Parietal lobe (tissue), 2 donors: ENCODE data around the genes ANKLE1, PLVAP and PDE4C.

GRCh38 chr19:17271281-17271727, 4.1 kb downstream of the BABAM1 start:
- RAMPAGE, long total RNA = no peak

DNA sequence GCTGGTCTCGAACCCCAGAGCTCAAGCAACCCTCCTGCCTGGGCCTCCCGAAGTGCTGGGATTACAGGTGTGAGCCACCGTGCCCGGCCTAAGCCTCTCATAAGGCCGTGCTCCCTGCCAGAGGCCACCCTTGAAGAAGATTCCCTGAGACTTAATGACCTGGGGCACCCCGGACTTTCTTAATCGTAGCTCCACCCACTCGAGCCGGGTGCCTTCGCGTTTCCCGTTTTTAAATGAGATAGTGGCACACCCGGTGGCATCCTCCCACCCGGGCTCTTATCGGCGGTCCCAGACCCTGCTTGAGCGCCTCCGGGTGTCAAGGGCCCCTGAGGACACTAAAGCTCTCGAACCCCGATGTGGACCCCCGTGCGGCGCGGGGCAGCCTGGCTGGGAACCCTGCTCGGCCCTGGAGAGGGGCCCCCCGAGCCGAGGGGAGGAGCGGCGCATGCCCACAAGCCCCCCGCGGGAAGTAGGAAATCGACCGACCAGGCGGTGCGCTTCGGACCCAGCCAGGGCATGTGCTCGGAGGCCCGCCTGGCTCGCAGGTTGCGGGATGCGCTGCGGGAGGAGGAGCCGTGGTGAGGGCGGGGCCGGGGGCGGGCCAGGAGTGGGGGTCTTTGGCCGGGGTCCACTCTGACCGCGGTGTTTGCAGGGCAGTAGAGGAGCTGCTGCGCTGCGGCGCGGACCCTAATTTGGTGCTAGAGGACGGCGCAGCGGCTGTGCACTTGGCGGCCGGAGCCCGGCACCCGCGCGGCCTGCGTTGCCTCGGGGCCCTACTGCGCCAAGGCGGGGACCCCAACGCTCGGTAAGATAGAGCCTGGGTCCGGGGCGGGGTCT, at the start of gene ANKLE1:
TSS of gene ANKLE1 (plus strand) at position 497 of the 837 bp plus-strand sequence.
- RAMPAGE, long total RNA = no peak

DNA sequence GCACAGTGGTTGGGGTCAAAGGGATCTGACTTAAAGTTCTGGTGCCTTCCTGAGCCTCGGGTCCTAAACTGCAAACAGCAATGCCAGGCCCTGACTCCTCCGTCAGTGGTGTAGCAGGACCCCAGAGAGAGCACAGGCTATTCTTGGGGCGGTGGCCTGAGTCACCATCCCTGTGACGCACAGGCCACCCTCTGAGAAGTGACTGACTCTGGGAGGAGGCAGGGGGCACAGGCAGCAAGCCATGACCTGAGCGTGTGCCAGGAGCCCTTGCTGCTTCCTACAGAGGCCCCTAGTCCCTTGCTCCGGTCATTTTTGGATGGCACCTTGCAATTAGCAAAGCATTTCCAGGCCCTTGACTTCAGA, 18.7 kb downstream of the PLVAP start:
- RAMPAGE, long total RNA = no peak

GRCh38 chr19:17376971-17377887, at the start of gene PLVAP:
Gene PLVAP, minus strand, starts transcription at chr19:17377342.
- RAMPAGE, long total RNA = no peak

DNA sequence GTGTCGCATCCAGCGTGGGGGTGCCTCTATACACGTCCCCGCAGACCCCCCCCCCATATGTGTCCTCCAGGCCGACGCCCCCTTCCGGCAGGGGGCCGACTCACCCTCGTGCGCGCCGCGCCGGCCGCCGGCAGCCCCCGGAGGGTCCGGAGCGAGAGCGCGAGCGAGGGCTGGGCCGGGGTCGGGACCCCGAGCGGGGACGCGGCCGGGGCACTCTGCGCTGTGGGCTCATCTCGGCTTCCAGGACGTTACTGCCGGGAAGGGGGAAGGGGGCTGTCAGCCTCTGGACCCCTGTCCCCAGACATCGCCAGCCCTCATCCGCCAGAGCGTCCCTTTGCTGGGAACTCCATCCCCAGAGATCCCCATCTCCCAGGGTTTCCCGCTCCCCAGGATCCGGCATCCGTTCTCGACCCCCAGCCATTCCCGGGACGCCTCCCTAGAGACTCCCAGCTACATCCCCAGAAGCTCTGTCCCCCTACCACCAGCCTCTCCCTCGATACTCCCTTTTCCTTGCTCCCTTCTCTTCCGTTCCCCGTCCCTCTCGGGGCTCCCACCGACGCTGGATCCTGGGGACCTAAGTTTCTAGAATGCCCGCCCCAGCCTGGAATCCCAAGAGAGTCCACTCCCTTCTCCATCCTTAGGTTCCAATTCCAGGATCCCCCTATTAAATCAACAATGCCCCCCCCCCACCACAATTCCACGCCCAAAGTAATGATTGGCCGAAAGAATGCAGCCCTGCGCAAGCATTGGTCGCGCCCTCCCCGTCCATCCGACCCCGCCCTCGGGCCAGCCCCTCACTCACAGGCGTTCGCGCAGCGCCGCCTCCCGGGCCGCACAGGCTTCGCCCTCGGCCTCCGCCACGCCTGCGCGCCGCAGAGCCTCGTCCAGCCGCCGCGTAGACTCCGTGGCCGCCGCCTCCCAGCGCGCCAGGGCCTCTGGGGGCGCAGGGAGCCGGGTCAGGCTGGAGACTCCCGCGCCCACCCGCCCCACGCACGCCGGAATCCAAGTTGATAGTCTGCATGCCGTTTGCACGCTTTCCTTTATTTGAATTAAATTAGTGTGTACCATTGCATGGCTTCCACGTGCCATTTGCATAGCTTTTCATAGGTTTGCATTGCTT, 3.2 kb downstream of the CCDC194 start:
- RAMPAGE, long total RNA = no peak

DNA sequence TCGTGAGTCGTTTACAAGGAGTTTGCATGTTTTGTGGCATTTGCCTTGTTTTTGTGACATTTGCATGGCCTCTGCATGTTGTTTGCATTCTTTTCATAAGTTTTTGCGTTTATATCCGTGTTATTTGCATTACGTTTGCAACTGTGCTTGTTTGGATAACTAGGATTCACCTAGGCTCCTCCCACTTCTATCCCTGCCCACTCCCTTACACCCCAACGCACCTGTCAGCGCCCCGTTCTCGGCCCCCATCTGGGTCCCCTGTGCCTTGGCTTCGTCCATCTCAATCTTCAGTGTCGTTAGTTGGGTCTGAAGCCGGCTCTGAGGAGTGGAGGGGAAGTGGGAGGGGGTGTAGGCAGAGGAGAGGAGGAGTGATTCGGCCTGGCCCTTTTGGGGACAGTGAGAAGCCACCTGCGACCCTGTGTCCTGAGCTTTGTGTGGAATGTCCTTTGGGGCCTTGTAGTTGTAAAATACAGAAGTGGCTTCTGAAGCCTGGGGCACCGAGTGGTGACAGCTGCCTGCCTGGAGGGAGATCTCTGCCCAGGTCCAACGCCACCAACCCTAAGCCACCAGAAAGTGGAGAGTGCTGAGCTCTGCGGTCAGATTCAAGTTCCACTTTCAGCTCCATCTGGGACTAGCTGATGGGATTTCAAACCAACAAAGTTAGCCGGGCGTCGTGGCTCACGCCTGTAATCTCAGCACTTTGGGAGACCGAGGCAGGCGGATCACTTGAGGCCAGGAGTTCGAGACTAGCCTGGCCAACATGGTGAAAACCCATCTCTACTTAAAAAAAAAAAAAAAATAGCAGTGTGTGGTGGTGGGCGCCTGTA, 2.3 kb downstream of the CCDC194 start:
- RAMPAGE, long total RNA = no peak

DNA sequence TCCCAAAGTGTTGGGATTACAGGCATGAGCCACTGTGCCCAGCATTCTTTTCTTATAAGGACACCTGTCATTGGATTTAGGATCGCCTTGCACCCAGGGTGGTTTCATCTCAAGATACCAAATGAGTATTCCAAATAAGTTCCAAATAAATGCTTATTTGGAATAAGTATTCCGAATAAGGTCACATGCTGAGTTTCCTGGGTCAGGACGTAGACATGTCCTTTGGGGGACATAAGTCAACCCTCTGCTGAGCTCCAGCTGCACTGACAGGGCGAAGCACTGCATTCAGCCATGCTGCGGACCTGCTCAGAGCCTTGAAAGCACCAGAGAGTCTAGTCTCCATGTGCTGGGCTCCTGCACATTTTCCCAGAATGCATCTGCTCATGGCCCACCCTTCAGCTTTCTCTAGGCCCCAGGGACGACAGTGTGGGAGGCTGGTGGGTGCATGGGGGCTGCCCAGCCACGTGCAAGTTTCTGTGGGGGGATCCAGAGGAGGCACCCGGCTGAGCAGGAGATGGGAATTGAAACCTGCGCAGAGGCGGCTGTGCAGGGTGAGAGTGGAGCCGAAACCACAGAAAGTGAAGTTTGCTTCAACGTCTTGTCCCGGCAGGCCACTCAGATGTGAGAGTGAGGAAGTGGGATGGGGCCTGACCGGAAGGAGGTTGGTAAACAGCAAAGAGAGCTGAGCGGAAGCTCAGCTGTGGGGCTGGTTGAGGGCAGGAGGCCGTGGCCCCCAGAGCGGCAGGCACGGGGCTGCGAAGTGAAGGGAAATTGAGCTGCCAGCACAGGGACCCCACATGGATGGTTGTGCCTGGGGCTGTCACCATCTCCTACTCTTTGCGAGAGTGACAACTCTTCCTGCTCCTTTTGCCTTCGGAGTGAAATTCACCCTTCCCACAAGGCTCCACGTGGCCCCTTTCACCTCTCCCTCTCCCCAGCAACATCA, 4.0 kb upstream of the NIBAN3 start:
- RAMPAGE, long total RNA = no peak

GRCh38 chr19:17721851-17722117, 2.5 kb downstream of the MAP1S start:
- RAMPAGE, long total RNA = no peak

GRCh38 chr19:17762339-17763235, 11.3 kb downstream of the FCHO1 start:
- RAMPAGE, long total RNA = no peak

DNA sequence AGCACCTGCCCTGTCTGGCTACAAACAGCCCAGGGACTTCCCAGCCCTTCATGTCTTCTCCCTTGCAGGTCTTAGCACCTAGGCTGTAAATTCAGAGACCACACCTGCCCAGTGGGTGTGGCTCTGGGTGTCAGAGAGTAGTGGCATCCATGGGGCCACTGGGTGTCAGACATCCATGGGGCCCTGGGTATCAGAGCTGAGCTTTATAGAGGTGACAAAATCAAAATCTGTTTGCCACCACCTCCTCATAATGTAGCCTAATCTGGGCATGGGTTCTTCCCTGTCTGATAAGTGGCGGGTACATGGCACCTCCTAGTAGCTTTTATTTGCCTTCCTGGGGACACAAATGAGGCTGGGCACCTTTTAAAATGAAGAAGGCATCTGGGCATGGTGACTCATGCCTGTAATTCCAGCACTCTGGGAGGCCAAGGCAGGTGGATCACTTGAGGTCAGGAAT, 4.6 kb upstream of the B3GNT3 start:
- RAMPAGE, long total RNA = no peak

- RAMPAGE, long total RNA = no peak
Measured at GRCh38 chr19:17830013-17830894, 8.9 kb upstream of the INSL3 start.

DNA sequence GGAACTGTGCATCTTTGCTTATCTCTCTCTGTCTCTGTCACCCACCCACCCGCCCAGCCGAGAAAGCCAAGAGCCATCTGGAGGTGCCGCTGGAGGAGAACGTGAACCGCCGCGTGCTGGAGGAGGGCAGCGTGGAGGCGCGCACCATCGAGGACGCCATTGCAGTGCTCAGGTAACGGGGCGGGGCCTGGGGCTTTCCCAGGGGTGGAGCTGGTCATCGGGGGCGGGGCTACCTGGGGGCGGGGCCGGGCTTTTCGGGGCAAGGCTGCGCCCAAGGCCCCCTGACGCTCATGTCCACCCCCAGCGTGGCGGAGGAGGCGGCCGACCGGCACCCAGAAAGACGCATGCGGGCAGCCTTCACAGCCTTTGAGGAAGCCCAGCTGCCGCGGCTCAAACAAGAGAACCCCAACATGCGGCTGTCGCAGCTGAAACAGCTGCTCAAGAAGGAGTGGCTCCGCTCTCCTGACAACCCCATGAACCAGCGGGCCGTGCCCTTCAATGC, 10.4 kb downstream of the CCDC124 start:
- RAMPAGE, long total RNA = no peak

DNA sequence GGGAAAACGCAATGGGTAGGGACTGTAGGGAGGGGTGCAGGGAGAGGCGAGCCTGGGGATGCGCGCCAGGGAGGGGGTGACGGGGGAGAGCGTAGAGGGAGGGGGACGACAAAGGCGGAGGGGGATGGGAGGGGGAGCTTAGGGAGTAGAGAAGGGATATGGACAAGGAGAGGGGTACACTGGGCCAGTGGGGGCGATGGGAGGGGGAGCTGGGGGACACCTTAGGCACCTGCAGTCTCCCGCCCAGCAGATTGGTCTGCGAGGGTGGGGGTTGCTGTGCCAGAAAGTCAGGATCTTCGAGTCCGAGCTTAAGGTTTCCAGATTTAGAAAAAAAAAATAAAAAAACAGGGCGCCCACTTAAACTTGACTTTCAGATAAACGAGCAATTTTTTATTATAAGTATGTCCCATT, 15.7 kb downstream of the CCDC124 start:
- RAMPAGE, long total RNA = no peak

- RAMPAGE, long total RNA = no peak
Measured at GRCh38 chr19:17982903-17983318, 16.0 kb downstream of the KCNN1 start.

DNA sequence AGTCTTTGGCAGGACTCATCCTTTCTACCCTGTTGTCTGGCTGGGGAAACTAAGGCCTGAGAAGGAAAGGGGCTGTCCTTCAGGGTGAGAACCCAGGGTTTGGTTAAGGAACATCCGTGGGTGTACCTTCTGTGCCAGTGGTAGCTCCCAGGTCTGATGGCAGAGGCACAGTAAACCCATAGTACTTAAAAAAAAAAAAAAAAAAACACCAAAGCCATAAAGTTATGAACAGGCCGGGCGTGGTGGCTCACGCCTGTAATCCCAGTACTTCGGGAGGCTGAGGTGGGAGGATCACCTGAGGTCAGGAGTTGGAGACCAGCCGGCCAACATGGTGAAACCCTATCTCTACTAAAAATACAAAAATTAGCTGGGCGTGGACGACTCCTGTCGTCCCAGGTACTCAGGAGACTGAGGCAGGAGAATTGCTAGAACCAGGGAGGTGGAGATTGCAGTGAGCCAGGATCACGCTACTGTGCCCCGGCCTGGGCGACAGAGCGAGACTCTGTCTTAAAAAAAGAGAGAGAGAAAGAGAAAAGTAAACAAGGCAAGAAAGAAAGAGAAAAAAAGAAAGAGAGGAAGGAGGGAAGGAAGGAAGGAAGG, 7.8 kb upstream of the ARRDC2 start:
- RAMPAGE, long total RNA = no peak

- RAMPAGE, long total RNA = no peak
Measured at GRCh38 chr19:18147671-18148017, 5.3 kb upstream of the PIK3R2 start.

DNA sequence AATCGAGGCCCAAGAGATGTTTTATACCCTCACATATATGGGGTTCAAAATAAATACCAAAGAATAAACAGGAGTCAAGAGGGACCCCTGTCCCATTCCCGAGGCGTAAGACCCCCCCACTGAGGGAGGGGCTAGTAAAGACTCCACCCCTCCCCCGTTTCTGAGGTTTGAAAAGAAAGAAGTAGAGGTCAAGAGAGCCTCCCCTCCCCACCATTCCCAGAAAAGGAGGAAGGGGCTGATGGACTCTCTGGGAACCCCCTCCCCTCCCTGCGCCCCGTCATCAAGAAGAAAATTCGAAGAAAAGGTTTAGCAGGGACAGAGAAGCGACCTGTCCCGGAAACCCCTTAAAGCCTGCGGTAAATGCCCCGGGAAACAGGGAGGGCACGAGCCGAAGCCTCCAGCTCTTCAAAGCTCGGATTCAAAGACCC, 716 bp upstream of the RAB3A start:
- RAMPAGE, long total RNA = no peak

- RAMPAGE, long total RNA = no peak
Measured at GRCh38 chr19:18225520-18226801, at the start of gene PDE4C. Gene PDE4C, minus strand, starts transcription at chr19:18226438.

DNA sequence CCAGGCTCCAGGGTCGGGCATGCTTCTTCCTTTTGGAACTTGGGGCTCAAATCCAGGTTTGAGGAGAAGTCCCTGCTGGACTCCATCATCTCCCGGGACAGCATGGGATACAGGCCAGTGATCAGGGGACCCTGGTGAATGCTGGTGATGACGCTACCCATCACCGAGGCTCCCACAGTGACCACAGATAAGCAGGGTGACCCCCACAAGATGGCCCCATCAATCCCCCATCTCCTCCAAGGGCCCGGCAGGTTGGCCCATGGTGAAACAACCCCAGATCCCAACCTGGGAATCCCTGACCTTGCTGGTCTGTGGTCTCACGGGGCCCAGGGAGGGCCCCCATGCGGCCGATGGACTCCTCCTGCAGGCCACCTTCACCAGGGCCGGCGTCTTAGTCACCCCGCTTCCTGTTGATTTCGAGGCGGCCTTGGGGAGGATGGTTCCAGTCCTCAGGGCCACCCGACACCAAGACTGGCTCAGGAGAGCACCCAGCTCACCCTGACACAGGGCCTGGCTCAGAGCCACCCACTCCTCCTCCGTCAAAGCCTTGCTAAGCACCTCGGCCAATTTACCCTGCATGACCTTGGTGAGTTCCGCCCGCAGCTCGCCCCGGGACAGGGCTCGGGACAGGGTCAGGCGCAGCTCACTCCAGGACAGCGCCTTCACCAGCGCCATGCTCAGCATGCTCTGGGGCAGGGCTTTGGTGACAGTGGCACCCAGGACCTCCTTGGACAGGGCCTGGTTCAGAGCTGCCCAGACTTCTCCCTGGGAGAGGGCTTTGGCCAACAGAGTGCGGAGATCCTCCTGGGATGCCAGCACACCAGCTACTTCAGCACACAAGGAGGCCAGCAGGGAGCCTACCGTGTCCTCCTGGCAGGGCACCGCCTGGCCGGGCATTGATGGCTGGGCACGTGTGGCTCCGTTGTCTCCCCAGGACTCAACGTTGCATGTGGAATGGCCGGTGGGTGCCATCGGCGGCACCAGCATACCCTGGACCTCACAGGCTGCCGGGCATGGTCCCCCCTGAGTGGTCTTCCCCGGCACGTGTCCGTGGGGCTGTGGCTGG, 9.9 kb downstream of the IQCN start:
- RAMPAGE, long total RNA = no peak

- RAMPAGE, long total RNA = no peak
Measured at GRCh38 chr19:18279310-18279913, 2.0 kb downstream of the JUND start.